Thyroid gland (tissue), 7 donors: ENCODE results near the gene BTG1.

- PRO-cap, 2 experiments, result no peak in any of the 2 experiments
- RAMPAGE, long total RNA, 5 experiments, result no peak in any of the 5 experiments
Measured at GRCh38 chr12:92078078-92078780, 67.4 kb downstream of the BTG1 start.

DNA sequence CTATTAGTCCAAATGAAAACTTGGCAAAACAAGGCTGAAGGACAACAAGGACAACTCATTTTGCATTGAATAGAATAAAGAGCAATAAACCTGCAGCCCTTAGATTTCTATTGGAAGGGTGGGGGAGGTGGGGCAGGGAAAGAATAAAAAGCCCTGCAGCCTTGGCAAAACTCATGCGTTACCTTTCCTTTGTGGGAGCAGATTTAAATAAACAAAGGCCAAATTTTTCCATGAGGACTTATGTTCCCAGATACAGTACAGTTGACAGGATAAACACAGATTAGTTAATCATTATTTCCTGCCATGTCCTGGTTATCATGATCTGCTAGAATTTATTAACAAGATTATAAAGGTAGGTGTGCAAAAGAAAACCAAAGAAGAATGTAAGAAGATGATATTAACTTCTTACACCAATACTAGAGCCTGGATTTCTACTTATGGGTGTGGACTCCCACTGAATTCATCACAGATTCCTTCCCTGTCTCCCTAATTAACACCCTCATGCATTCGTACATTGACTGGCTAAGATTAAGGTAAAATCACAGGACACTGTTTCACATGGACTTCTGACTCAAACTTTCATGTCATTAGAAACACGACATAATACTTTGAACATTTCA, 46.6 kb downstream of the BTG1 start:
- PRO-cap, 2 experiments, result no peak in any of the 2 experiments
- RAMPAGE, long total RNA, 5 experiments, result no peak in any of the 5 experiments

DNA sequence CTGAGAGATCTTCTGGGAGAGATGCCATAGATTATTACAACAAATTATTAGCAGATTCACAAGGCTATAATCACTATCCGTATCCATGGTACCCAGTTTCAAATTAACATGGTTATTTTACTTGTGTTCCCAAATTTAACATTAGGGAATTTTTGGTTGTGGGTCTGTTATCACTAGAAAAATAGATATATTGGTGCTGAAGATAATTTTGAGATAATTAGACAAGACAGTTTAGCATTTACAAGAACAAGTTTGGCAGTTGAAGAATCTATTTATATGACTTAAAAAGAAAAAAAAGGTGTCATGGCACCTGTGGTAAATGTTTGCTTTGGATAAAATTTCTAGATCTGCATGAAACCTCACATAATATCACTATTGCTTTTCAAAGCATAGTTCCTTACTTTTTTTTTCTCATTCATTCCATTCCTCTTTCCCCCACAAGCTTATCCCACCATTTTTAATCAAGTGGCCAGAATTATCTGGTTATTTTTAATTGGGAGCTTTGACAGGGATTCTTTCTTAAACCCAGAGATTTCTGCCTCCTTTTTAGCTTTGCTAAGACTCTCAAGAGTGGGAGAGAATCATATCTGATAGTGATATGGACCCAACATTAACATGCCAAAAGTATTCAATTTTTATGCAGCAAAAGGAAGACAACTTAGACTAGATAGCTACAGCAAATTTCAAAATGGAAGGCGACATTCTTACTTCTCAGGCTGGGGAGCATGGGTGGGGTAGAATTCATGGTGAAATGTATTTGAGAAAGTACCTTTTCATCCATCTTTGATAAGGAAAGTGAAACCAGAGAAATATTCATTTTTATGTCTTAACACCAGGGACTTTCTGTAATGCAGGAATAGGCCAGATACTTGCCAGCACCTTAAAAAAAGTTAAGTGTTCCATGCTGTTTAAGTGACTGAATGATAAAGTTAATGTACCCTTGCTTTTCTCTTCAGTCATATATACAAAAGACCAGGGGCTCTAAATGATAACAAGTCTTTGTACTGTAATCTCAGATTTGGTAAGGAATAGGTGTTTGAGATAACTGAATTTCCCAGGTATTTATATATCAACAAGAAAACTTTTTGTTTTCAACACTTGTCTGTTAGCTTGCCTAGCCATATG, 13.6 kb downstream of the BTG1 start:
- PRO-cap, 2 experiments, result no peak in any of the 2 experiments
- RAMPAGE, long total RNA, 5 experiments, result no peak in any of the 5 experiments

DNA sequence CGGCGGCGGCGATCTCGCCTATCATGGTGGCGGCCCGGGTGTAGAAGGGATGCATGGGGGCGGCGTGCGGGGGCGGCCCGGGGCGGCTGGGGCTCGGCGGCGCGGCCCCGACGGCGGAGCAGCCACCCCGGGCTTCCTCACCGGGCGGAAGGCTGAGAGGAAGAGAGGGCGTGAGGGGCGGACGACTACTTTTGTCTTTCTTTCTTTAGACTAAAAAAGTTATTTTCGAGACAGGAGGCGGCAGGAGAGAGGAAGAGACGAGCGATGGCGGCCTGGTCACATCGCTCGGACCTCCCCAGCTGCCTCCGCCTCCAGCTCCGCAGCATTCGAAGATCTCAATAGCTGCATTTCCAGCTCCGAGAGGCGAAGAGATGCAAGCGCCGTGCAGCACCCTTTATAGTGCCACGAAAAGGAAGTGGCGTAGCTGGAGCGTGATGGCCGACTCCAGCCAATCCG, at the start of gene BTG1:
Gene BTG1, minus strand, starts transcription at position 366 of the 456 bp plus-strand sequence.
- PRO-cap, 2 experiments, result peak in 2 of 2 experiments; most common minus-strand start position 365 of the sequence (in 1)
- RAMPAGE, long total RNA, 5 experiments, result start-site peak on the minus strand in 2 of 5 experiments, centred at positions 366 to 369 of the sequence, 82 to 403 reads per replicate

- PRO-cap, 2 experiments, result peak in 1 of 2 experiments; most common plus-strand start chr12:92146982 (in 1)
- RAMPAGE, long total RNA, 5 experiments, result no peak in any of the 5 experiments
Measured at GRCh38 chr12:92146928-92147476, 1.4 kb upstream of the BTG1 start.

DNA sequence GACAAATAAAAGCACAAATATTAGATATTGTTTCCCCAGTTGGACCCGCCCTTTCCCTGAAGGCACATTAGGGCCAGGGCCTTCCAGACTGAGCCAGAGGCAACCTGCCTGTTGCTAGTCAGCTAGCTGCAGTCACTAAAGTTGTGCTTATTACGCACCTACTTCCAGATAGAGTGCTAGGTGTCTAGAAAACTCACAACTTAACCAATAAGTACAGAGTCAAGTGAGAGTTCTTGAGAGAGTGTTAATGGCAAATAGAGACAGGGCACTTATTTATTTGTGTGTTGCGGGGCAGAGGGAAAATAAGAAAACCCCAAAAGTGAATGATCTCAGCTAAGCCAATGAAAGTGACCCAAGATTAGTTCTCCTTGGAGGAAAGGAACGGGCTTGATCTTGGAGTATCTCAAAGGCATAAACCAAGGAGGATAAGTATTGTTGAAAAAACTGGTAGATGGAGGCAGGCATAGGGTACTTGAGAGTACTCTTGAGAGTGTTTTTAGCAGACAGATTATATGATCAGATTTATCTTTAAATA, 3.1 kb upstream of the BTG1 start:
- PRO-cap, 2 experiments, result no peak in any of the 2 experiments
- RAMPAGE, long total RNA, 5 experiments, result no peak in any of the 5 experiments

DNA sequence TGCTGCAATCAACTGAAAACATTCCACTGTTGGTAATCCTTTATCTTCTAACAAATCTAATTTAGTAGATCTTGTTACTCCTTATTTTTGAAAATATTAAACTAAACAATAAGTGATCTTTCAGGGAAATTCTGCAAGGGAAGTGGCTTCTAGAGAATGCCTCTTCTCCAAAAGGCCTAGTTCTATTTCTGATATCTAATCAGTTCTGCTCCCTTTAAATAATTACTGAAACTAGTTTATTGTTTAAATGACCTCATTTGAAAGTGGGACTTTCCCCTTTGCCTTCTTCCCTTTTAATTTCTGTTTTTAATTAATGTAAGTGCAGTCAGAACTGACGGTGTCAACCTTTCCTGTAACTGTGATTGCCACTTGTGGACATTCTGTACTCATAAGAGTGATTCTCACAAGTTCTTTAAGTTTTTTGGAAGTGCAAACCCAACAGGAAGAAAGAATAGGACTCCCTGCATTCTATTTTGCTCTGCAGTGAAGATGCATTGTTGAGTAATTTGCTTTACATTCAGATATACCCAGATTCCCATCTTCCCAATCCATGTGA, 265.4 kb upstream of the PLEKHG7 start:
- PRO-cap, 2 experiments, result no peak in any of the 2 experiments
- RAMPAGE, long total RNA, 5 experiments, result no peak in any of the 5 experiments

DNA sequence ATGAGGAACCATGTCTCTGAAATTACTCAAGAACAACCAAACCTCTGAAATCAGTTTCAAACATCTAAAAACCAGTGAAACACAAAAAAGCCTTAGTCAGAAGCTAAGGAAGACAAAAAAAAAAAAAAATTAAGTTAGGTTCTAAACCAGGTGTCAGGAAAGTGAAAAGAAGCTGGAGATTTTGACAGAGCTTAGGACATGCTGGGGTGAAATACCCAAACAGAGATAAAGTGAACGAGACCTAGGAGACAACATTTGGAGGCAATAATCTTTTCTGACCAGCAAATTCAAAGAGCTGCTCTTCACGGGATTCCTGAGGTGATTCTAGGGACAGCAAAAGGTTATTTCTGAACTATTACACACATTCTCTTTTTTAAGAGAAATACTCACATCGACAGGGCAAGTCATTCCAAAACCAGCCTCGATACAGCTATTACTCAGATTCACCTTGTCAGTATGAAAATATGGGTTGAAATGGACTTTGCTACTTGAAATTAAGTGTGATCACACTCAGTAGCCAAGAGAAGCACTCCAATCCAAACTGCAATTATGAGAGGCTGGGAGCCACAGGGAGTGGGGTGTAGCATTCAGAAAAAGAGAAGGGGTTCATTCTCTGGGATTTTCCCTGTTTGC, 200.0 kb upstream of the PLEKHG7 start:
- PRO-cap, 2 experiments, result no peak in any of the 2 experiments
- RAMPAGE, long total RNA, 5 experiments, result no peak in any of the 5 experiments

- PRO-cap, 2 experiments, result no peak in any of the 2 experiments
- RAMPAGE, long total RNA, 5 experiments, result no peak in any of the 5 experiments
Measured at GRCh38 chr12:92824461-92825080, 104.5 kb downstream of the EEA1 start.

DNA sequence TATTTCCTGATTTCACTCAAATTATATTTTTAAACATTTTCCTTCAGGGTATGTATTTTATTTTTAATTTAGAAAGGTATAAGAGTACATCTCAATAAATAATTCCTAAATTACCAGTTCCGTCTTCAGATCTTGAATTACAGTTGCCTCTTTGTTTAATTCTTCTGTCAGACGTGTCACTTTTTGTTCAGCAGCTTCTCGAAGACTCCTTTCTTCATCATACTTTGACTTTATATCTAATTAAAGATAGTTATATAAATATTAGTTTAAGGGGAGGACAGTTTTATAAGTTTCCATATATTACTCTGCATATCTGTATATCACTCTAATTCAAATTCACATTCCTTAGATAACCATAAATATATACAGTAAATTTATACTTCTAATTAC, 77.0 kb downstream of the EEA1 start:
- PRO-cap, 2 experiments, result no peak in any of the 2 experiments
- RAMPAGE, long total RNA, 5 experiments, result no peak in any of the 5 experiments

GRCh38 chr12:93130295-93130801, 201.3 kb upstream of the EEA1 start:
- PRO-cap, 2 experiments, result no peak in any of the 2 experiments
- RAMPAGE, long total RNA, 5 experiments, result no peak in any of the 5 experiments

DNA sequence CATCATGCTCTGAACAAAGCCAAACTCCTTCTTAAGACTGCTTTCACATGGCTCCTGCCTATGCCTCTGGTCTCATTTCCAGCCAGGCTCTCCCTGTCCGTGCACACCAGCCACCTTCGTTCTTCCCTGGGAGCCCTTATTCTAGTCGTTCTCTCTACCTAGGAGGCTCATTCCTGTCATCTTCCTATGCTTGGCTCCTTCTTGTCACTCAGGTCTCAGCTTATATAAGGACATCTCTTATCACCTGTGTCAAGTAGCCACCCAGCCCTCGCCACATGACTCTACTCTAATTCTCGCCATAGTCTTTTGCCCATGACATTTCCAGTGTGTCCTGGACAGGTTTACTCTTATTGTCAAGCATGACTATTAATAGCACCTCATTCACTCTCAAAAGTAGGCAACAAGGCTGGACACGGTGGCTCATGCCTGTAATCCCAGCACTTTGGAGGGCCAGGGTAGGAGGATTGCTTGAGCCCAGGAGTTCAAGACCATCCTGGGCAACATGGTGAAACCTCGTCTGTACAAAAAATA, 175.8 kb upstream of the NUDT4 start:
- PRO-cap, 2 experiments, result no peak in any of the 2 experiments
- RAMPAGE, long total RNA, 5 experiments, result no peak in any of the 5 experiments

DNA sequence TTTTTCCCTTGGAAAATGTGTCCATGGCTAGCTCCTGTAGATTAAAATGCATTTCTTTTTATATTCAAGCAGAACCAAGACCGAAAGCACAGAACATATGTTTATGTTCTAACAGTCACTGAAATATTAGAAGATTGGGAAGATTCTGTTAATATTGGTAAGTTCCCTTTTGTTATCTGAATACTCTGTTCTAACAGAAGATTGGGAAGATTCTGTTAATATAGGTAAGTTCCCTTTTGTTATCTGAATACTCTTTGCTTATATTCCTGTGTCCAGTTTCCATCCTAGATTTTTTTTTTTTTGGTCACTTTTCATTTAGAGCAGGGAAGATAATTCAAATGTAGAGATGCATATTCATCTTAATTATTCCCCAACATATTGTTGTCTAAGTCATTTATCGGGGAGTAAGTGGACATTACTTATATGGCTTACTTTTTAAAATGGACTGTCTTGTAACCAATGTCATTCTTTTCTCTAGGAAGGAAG, 21.0 kb downstream of the NUDT4 start:
- PRO-cap, 2 experiments, result no peak in any of the 2 experiments
- RAMPAGE, long total RNA, 5 experiments, result no peak in any of the 5 experiments

- PRO-cap, 2 experiments, result no peak in any of the 2 experiments
- RAMPAGE, long total RNA, 5 experiments, result no peak in any of the 5 experiments
Measured at GRCh38 chr12:93408886-93409875, 31.5 kb downstream of the NUDT4 start.

GRCh38 chr12:93552268-93552868, 20.1 kb upstream of the SOCS2 start:
- PRO-cap, 2 experiments, result no peak in any of the 2 experiments
- RAMPAGE, long total RNA, 5 experiments, result no peak in any of the 5 experiments

DNA sequence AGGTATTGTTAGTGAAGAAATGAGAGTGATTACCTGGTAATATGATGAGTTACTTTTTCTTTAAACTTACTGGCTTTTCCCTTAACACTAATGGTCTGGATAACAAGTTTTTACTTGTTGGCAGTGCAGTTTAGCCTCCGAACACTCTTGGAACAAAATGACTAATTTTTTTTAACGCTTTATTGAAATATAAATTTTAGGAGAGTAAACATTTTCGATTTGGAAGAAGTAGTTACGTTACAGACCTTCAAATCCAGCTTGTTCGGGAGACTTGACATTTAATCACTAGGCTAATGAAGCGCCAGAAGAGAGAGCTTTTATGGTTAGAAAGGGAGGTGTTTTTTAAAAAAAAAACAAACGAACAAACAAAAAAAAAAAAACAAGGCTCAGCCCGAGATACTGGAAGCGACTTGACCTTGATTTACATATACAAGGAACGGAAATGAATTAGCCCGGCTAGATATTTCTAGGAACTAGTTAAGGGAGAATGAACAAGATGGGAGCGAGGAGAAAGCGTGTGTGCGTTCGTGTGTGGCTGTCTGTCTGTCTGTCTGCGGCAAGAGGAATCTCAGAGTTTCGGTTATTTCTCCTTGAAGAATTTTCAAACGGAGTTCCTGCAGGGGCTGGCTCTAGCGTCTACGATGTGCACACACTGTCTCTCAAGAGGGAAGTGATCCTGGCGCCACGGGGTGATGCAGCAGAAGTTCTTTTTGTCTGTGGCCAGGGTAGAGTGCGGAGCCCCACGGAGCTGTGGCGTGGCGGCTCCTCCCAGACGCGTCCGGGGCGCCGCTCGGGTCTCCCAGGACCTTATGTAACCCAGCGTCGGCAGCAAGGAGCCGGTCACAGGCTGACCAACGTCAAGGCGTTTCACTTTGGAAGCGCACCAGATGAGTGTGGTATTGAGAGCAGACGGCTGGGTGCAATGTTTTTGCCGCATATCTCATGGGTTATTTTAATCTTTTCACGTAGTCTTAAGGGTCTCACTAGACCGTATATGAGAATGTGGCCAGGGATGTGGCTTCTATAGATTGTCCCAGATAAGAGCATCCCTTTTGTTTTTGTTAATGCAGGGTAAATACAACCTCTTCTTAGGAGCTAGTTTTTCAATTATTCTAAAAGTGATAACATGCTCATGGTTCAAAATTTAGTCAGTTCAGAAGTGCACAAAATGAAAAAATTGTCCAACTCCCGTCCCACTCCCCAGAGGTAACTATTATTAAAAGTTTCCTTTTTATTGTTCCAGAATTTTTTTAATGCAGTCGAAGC, 18.9 kb downstream of the SOCS2 start:
- PRO-cap, 2 experiments, result peak in 2 of 2 experiments; most common plus-strand start position 886 of the sequence (in 2); most common minus-strand start position 549 of the sequence (in 2)
- RAMPAGE, long total RNA, 5 experiments, result start-site peak on the plus strand in 1 of 5 experiments, centred at position 863 of the sequence, 10 reads per replicate

GRCh38 chr12:93592231-93592582, 19.7 kb downstream of the SOCS2 start:
- PRO-cap, 2 experiments, result no peak in any of the 2 experiments
- RAMPAGE, long total RNA, 5 experiments, result no peak in any of the 5 experiments

DNA sequence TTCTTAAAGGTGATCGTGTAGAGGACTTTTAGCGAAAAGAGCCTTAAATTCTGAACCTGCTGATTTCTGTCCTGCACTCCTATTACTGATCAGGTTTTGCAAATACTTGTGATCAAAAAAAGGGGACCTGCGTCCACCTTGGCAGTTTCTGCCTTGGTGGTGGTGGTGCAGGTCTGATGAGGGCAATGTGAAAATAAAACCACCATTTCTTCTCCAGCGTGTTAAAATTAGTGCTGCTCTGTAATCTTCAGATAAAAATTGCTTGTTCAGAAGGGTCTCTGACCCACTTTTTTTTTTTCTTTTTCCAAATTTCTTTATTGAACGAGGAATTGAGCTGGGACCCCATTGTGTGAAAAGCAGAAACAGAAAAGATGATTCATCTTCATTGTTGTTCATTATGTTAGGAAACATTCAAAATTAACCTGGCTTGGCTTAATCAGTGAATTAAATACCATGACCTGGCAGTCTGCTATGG, 1.1 kb downstream of the CRADD start:
- PRO-cap, 2 experiments, result no peak in any of the 2 experiments
- RAMPAGE, long total RNA, 5 experiments, result no peak in any of the 5 experiments

DNA sequence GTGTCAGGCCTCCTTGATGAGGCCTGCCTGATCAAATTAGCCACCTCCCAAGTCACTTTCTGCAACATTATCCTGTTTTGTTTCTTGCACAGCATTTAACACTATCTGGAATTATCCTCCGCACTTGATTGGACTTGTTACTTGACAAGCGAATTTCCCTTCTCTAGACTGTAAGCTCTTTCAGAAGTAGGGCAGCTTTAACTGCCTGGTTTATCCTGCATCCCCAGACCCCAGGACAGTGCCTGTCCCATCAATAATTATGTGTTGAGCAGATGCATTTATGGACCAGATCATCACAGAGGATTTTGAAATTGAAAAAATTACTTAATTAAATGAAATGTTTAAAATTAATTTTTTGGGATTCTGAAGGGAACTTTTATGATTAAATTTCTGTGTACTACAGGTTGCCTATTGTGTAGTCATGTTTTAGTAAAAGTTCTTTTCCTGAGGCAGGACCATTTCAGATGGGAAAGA, 27.8 kb downstream of the CRADD start:
- PRO-cap, 2 experiments, result no peak in any of the 2 experiments
- RAMPAGE, long total RNA, 5 experiments, result no peak in any of the 5 experiments

- PRO-cap, 2 experiments, result no peak in any of the 2 experiments
- RAMPAGE, long total RNA, 5 experiments, result no peak in any of the 5 experiments
Measured at GRCh38 chr12:93729910-93730501, 52.8 kb downstream of the CRADD start.